SJCRH30 (cell line): ENCODE results near the genes TMIGD2 and STAP2.

DNA sequence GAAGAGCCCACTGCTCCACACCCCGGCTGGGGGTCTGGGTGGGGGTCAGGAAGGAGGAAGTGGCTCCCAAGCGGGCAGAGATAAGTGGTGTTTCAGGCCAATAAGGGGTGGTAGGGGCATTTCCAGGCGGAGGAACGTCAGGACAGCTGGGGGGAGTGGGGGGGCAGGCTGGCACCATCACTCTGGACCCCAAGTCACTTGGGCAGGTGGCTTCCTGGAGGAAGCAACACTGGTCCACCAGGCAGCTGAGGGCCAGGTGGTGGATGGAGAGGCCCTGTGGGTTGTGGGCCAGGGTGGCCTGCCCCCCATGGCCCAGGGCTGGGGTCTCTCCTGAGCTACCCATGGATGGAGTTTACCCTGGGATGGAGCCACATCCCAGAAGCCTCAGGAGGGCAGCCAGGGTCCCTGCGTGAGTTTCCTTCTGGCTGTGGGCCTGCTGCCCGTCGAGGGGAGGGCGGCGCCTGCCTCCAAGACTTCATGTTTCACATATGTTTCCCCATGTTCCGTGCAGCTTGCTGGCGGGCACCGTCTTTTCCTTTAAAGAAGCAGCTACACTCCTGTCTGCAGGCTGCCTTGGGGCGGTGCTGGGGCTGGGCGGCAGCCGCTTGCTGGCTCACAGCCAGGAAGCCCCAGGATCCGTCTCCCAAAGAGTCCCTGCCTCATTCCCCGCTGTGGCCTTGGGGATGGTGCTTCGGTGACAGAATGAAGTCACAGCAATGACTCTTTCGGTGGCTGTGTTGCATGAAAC lies 24.7 kb downstream of the PIAS4 start:
- RAMPAGE, long total RNA, result no peak

DNA sequence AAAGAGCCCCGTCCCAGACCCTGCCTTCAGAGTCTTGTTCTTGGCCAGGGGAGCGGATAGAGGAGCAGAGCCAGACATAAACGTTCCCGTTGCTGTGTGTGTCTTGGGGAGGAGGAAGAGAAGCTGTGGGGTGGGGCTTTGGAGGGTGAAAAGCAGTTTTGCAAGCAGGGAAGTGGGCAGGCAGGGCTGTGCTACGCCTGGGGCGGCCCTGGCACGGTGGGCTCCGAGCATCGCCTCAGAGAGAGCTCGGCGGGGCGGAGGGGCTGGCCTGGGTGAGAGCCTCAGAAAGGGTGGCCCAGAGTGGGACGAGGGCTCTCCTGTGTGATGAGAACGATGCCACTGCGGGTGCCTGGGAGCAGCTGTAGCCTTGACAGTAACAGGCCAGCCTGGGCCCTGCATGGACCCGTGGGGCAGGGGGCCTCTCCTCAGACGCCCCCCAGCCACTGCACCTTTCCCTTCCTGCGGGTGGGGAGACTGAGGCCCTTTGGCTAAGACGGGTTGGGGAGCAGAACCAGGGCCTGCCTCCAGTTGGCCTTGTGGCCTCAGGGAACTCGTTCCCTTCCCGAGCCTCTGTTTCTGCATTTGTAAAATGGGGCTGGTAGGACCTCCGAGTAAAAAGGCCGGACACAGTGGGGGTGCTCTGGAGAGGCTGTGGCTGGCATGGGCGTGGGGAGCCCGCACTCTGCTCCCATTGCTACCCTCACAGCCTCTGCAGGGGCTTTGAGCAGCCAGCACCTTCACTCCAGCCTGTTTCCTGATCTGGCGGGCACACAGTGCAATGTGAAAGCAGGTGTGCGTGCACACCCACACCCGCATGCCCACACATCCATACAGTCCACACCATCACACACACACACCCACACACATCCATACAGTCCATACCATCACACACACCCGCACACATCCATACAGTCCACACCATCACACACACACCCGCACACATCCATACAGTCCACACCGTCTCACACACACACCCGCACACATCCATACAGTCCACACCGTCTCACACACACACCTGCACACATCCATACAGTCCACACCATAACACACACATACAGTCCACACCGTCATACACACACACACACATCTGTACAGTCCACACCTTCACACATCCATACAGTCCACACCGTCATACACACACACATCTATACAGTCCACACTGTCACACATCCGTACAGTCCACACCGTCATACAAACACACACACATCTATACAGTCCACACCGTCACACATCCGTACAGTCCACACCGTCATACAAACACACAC lies 27.8 kb downstream of the PIAS4 start:
- RAMPAGE, long total RNA, result no peak

GRCh38 chr19:4047493-4048084 lies 19.1 kb downstream of the ZBTB7A start:
- RAMPAGE, long total RNA, result no peak

DNA sequence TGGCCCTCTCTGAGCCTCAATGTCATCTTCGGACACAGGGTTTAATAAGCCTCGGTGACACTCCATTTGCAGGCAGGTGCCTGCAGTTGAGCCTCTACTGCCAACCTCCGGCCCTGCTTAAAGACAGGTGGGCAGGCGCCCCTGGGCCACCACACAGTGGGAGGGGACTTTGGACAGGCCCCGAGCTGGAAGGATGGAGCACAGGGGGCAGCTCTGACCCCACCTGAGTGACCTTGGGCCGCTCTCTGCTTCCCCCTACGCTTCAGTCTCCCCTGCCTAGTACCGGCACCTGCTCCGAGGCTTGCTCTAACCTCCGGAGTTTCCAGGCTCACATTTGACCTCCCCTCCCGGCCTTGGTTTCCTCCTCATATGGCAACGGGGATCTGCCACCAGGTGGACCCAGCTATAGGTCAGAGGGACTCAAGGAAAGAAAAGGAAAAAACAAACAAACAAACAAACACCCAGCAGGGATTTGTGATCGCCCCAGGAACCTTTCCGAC lies 3.1 kb downstream of the ZBTB7A start:
- RAMPAGE, long total RNA, result no peak

- RAMPAGE, long total RNA, result no peak
Observed at GRCh38 chr19:4064065-4064733, 2.5 kb downstream of the ZBTB7A start.

GRCh38 chr19:4068372-4068766 lies 1.7 kb upstream of the ZBTB7A start:
- RAMPAGE, long total RNA, result no peak

- RAMPAGE, long total RNA, result no peak
Observed at GRCh38 chr19:4089986-4090265, 23.2 kb upstream of the ZBTB7A start.

- RAMPAGE, long total RNA, result no peak
Observed at GRCh38 chr19:4140383-4140714, 13.1 kb upstream of the CREB3L3 start.

DNA sequence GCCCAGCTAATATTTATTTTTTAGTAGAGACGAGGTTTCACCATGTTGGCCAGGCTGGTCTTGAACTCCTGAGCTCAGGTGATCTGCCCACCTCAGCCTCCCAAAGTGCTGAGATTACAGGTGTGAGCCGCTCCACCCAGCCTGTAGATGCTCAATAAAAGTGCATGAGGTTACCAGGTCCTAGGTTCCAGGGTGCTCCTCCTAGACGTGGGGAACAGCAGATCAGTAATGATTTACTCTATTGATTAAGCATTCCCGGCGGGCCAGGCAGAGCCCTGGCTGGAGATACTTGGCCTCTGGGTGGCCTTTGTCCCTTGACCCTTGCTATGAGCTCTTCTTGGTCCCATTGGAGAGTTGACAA lies 4.4 kb downstream of the CREB3L3 start:
- RAMPAGE, long total RNA, result no peak

DNA sequence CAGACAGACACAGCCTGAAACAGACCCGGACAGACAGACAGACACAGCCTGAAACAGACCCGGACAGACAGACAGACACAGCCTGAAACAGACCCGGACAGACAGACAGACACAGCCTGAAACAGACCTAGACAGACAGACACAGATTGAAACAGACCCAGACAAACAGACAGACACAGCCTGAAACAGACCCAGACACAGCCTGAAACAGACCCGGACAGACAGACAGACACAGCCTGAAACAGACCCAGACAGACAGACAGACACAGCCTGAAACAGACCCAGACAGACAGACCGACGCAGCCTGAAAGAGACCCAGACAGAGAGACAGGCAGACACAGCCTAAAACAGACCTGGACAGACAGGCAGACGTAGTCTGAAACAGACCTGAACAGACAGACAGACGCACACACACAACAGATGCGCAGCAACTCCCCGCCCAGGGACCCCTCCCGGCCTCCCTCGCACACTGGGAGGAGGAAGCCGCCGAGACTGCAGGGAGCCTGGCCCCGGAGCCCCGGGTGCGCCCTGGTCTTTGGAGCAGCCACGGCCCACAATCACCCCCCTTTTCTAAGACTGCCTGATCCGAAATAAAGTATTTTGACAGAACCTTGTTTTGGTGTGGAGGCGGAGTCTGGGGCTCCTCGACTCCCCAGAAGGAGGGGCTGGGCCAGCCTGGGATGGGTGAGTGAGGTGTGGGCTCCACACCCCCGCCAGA lies 9.8 kb downstream of the SIRT6 start:
- RAMPAGE, long total RNA, result no peak

DNA sequence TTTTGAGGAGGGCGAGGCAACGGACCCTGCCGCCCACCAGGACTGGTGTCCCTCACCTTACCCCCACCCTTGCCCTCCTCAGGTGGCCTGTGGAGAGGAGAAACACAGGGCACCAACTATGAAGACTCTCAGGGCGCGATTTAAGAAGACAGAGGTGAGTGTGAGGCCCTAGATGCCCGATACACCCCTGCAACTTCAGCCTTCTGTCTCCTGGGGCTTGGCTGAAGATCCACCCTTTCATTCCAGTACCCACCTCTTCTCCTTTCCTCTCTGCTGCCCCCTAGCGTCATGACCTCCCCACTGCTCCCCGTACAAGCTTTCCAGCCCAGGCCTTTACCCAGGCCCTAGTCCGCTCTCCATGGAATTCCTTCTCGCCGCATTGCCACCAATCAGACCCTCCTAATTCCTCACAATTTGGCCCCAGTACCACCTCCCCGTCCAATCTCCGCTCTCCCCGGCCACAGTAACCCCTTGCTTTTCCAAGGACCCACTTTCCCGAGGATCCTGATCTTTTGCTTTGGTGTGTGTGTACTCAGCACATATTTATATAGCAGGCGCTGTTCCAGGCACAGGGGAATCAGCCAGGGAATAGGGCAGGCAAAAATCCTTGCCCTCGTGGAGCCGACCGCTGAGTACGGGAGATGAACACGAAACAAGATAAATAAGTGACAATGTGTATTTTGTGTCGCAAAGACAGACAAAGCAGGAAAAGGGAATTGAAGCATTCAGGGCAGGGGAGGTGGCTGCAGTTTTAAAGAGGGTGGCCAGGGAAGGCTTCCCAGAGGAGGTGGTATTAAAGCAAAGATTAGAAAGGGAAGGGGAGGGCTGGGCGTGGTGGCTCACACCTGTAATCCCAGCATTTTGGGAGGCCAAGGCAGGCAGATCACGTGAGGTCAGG lies 4.1 kb downstream of the ANKRD24 start:
- RAMPAGE, long total RNA, result no peak

DNA sequence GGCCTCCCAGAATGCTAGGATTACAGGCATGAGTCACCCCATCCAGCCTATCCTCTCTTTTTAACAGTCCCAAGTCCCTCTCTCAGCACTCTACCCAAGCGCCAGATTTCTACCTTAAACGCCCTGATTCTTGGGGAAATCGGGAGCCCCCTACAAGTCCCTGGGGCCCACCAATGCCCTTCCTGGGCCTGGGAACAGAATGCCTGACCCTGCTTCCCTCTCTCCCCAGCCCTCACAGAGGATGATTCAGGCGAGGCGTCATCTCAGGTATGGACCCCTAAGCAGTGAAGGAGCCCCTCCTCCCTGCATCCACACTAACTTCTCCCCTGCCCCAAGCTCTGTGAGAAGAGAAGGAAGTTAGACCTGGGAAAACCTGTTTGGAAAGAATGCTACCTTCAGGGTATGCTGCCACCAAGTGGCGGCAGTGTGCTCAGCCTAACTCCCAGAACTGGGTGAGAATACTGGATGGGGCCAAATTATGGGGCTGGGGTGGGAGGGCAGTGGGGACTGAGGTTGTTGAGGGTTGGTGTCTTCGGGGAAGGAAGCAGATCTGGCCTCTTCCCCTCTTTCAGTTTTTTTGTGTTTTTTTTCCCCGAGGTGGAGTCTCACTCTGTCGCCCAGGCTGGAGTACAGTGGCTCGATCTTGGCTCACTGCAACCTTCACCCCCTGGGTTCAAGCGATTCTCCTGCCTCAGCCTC lies 20.6 kb upstream of the EBI3 start:
- RAMPAGE, long total RNA, result no peak

- RAMPAGE, long total RNA, result no peak
Observed at GRCh38 chr19:4267350-4268048, 11.6 kb upstream of the SHD start.

DNA sequence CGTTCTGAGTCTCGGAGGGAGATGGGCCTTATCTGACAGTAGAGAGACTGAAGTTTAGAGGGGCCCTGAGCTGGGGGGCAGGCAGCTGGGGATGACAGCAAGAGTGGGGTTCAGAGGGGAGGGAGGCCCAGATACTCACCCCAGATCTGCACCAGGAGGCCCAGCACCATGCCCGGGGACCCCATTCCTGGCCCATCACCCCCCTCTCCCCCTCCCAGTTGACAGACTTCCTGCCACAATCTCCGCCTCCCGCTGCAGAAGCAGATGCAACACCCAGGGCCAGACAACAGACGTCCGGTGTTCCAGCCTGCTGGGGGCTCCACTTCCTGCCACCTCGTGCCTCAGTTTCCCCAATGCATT lies at the start of gene TMIGD2:
Gene TMIGD2 (minus strand): TSS at position 189 of the 360 bp plus-strand sequence.
- RAMPAGE, long total RNA, result no peak

DNA sequence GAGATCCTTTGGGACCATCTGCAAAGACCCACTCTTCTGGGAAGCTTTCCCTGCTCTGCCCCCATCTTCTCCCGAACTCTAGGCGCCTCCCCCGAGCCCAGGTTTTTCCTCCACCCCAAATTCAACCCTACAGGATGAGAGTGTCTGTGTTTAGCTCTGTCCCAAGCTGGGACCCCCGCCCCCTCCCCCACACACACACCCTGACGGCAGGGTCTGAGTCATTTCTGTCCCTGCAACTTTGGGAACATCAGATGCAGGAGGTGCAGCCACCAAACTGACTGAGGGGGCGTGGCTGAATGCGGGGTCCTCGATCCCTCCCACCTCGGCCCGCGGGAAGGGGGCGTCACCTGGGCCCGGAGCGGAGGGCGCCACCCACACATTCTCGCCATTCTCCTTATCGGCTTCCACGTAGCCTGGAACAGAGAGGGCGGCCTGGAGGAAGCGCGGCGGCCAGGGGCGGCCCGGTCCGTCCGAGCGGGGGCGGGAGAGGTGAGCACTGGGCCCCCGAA lies 12.0 kb downstream of the STAP2 start:
- RAMPAGE, long total RNA, result no peak

DNA sequence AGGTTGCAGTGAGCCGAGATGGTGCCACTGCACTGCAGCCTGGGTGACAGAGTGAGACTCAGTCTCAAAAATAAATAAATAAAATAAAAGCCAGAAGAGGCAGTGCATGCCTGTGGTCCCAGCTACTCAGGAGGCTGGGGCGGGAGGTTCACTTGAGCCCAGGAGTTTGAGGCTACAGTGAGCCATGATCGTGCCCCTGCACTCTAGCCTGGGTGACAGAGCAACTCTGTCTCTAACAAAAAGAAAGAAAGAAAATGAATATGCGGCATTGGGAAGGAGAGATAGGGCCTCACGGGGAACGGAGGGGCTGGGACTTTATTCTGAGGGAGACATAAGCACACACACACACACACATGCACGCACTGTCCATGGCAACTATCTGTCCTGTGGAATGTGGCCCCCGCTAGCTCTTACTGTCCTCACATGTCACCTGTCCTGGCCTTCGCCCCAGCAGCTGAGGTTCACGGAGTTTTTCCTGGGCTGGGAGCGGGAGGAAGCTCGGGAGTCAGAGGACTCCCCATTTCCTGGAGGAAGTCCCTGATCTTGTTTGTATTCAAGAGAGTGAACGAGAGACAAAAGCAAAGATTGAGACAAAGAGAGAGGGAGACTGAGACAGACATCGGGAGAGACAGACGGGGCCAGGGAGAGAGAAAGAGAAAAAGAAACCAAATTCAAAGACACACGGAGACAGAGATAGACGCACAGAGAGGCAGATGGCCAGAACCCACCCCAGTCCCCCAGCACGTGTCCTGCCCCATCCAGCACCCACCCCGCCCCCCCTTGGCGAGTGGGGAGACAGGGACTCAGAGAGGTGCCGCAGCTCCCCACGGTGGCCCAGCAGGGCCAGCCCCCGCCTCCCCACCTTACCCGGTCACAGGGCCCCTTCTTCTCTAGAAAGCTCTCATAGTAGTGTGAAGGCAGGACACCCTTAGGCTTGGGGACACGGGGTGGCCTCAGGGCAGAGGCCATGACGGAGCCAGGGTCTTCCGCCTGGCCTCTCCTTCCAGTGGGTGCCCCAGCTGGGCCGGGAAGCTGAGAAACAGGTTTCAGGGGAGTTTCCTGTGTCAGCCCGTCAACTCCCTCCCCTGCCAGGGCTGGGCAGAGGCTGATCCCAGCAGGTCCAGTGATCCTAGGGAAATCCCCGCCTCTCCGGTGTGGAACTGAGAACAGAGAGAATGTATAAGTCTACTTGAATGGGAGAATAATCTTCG lies at the start of gene STAP2:
Gene STAP2 (minus strand): TSS at position 1,043 of the 1,211 bp plus-strand sequence.
- RAMPAGE, long total RNA, result no peak

DNA sequence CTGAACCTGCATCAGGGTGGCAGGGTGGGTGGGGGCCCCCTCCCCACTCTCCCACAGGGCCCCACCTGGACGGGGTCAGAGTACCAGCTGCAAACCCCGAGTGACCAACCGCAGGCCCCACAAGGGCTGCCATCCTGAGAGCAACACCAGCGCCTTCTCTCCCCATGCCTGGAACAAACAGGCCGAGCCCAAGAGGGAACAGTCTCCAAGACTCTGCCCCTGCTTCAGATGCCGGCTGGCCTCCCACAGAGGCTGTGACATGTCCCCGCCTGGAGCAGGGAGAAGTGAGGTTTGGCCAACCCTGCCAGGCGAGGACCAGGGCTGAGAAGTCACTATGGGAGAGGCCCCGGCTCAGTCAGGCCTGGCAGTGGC lies 27.1 kb downstream of the MPND start:
- RAMPAGE, long total RNA, result no peak

GRCh38 chr19:4373754-4374924 lies 26.2 kb downstream of the SH3GL1 start:
- RAMPAGE, long total RNA, result no peak

GRCh38 chr19:4399531-4400182 lies 690 bp downstream of the SH3GL1 start:
- RAMPAGE, long total RNA, result no peak

DNA sequence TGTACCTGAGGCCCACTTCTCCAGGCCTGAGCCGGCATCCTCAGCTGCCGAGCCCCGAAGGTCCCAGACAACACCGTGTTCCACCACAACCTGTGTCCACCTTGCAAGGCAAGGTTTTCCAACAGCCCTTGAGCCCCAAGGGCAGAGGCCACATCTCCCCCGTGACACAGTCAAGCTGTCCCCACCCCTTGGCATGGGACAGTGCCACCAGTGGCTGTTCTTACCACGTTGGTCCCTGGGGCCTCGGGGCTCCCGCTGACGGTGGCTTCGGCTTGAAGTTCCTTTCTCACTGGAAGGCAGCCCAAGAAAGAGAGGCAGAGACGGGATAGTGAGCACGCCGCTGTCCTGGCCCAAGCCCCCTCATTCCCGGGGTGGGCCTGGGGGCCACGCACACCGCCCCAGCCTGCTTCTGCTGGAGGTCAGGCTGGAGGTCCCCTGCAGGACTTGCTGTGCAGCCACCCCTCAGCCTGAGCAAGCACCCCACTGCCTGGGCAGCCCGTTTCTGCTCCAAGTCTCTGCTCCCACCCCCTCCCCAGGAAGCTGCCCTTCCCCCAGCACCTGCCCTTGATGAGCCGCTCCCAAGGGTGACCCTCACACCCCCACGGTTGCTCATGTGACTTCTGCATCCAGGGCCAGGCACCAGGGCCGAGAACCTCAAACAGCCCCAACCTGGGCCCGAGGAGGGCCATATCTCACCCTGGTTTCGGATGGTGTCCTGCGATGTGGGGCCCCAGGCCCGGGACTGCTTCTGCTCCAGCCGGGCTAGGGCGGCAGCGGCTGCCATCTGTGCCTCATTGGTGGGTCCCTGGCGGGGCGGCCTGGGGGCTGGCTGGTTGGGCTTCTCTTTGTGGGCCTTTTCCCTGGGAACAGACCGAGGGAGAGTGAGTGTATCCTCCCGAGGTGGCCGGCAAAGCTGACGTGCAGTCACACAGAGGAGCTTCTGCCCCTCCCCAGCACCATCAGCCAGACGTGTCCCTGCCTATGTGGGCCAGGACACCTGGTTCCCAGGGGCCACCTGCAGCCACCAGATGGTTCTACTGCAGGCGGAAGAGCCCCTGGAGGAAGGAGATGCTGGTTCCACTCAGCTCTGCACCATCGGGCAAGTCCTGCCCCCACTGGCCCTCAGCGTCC lies 4.0 kb downstream of the UBXN6 start:
- RAMPAGE, long total RNA, result no peak